Ureter (tissue), 1 donor: ENCODE measurements around a stretch of chr20.

GRCh38 chr20:49860800-49861250, 48.2 kb downstream of the SLC9A8 start:
- PRO-cap: no peak

DNA sequence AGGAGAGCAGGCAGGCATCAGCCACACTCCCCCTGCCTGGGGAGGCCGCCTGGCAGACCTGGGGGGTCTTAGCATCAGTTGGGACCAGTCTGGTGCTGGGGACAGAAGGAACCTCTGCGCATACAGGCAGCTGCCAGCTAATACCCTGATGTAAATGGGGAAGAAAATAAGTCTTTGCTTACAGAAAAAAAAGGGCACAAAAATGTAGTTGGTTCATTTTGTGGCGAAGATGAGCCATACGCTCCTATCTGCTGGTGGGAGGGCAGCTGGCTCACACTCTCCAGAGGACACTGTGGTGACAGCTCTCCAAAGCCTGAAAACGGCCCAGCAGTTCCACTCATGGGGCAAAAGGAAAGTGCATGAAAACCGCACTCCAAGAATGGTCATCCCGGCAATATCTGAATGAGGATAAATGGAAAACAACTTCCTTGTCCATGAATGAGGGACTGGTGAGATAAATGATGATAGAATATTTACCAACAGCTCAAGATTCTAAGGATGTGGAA, 21.7 kb downstream of the SPATA2 start:
- PRO-cap: no peak

DNA sequence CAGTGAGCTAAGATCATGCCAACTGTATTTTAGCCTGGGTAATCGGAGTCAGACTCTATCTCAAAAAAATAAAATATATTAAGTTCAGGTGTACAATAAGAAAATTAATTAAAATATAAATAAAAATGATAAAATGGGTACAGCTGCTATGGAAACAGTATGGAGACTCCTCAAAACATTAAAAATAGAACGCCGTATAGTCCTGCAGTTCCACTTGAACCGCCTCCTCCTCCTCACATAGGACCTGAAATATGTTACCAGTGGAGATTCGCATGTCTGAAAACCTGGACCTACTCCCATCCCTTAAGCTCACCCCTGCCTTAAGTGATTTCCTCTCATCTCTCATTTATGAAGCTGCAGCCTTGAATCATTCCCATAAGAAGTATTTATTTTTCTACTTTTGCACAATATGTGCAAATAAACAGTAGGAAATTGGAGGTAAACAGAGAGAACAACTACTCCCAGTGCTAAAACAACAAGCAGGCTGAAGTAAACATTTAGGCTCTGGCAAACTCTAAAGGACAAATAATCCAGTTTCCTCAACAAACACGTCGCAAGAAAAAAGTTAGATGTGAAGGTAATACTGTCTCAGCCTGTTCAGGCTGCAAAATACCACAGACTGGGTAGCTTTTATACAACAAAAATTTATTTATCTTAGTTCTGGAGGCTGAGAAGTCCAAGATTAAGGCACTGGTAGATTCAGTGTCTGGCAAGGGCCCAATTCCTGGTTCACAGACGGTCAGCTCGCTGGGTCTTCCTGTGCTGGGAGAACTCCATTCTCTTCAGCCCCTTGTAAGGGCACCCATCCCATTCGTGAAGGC, 15.8 kb downstream of the SPATA2 start:
- PRO-cap: no peak

- PRO-cap: no peak
Observed at GRCh38 chr20:50112079-50113028, 596 bp downstream of the UBE2V1 start.

DNA sequence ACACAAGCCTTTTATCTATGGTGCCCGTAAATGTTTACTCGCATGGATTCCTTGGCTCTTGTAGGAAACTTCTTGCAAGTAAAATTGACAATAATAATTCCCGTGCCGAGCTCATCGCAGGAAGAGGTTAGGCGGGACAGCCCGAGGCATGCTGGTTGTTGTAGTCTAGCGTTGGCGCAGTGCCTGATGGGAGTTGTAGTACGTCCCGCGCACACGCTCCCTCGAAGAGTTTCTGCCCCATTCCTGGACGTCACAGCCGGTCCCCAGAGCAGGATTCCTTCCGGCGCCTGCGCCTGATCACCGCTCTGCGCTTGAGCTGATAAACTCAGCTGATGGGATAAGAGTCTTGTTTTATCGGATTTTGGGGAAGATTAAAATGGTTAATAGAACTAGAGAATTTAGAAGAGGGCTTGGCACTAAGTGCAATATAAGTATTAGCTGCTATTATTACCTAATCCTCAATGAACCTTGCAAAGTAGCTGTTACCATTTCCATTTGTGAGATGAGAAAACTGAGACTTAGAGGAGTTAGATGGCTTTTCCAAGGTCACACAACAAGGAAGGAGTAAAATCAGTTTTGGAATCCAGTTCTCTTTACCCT, 3.0 kb upstream of the UBE2V1 start:
- PRO-cap: bidirectional peak, plus-strand start at position 271 of the sequence, minus-strand start at position 126 of the sequence

DNA sequence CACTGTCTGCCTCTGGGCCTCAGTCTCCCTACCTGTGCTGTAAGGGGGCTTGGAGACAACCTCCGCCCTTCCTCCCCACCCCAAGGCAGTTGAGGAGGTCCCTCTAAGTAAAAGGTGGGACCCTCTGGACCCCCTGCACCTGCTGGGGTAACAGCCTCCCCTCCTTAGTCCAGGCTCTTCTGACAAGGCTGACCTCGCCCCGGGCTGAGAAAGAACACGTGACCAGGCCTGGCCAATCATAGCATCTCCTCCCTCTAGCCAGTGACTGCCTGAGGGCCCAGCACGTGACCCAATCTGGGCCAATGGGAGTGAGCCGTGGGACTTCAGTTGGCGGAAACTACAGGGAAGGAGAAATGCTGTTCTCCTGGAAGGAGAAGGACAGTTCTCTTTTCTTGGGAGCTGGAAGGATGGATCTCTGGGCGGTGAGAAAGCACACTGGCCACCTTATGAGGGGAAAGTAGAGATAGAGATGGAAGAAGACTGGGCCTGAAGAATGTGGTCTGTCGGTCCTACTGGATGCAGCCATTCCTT, 17.0 kb upstream of the UBE2V1 start:
- PRO-cap: bidirectional peak, plus-strand start at position 326 of the sequence, minus-strand start at position 184 of the sequence

DNA sequence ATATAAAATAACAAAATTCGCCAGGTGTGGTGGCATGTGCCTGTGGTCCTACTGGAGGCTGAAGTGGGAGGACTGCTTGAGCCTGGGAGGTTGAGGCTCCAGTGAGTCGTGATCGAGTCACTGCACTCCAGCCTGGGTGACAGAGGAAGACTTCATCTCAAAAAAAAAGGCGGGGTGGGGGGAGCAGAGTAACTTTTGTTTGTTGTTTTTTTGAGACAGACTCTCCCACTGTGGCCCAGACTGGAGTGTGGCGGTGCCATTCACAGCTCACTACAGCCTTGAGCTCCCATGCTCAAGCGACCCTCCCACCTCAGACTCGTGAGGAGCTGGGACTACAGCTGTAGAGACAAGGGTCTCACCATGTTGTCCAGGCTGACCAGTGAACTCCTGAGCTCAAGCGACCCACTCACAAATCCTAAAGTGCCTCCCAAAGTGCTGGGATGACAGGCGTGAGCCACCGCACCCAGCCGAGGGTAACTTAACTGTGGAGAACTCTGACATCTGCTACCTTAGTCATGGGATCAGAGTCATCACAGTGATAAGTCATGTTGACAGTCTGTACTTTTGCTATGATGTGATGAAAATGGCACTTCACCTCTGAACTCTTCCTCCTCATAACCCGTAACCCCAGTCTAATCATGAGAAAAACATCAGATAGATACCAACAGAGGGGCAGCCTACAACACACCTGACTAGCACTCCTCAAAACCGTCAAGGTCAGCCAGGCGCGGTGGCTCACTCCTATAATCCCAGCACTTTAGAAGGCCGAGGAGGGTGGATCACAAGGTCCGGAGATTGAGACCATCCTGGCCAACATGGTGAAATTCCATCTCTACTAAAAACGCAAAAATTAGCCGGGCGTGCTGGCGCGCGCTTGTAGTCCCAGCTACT, 16.4 kb downstream of the PEDS1 start:
- PRO-cap: no peak

GRCh38 chr20:50245342-50246043, 54.9 kb downstream of the CEBPB start:
- PRO-cap: no peak

- PRO-cap: no peak
Observed at GRCh38 chr20:50272073-50272654, 81.5 kb downstream of the CEBPB start.

- PRO-cap: no peak
Observed at GRCh38 chr20:50273556-50274282, 83.1 kb downstream of the CEBPB start.

DNA sequence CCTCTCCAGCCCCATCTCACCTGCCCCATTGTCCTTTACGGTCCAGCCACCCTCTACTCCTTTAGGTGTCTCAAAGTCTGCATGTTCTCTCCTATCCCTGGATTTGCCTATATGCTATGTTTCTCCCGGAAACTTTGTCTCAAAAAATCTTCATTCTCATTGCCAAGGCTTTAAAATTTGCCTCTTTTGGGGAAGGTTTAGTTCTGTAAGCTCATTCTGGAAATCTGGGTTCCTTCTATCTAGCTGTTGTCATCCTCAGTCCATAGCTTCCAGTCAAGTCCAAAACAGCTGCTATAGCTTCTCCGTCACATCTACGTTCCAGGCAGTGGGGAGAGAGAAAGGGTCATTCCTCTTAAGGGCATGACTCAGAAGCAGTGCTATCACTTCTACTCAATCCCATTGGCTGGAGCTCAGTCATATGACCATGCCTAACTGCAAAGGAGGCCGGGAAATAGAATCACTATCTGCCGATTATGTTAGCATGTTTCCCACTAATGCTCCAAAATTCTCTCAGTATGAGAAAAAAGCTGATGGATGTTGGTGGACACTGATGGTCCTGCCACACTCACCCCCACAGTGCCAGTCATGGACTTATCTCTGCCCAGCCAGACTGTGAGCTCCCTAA, 141.4 kb upstream of the PTPN1 start:
- PRO-cap: no peak

DNA sequence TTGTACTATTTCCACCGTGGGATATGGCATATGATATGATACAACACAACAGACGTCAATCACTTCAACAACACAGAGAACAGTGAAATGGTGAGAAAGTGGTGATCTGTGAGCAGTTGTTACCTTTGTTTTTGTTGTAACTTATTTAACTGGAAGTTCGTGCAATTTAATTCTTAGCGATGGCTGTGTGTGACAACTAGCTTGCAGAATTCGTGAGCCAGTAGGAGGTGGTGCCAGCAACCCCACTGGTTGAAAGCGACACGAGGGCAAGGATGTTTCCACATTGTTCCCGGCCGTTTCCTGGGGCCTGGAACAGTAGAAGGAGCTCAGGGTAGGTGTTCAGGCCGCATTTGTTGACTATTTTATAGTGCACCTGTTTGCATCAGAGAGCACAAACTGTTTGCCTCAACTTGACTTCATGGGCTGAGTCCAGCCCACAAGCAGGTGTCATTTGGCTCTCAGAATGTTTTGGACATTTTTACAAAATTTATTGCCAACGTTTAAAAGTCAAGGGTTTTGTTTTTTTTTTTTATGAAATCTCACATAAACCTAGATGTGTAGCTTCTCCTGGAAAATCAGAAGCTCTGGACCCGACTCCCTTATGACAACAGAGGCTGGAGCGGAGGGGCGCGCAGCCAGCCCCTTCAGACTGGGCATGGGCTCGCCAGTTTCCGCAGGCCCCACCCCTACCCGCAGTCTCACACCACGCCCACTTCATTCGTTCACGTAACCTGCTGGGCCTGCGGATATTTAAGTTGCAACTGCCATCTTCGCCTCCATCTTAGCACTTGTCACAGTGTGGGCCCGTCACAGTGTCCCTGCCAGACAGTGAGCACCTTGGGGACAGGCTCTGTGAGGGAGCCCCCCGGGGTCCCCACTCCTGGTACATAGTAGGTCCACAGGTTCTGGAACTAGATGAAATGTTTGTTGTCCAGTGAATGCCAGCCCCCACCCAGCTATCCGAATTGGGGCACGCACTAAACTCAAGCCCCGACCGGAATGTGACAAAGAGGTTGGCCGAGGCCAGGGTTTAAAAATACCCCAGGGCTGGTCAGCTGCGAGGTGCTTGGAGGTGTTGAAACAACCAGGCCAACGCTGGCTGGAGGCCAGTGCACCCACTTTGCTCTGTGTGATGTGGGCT, 111.8 kb upstream of the PTPN1 start:
- PRO-cap: no peak

GRCh38 chr20:50399110-50400064, 110.8 kb upstream of the PTPN1 start:
- PRO-cap: no peak

DNA sequence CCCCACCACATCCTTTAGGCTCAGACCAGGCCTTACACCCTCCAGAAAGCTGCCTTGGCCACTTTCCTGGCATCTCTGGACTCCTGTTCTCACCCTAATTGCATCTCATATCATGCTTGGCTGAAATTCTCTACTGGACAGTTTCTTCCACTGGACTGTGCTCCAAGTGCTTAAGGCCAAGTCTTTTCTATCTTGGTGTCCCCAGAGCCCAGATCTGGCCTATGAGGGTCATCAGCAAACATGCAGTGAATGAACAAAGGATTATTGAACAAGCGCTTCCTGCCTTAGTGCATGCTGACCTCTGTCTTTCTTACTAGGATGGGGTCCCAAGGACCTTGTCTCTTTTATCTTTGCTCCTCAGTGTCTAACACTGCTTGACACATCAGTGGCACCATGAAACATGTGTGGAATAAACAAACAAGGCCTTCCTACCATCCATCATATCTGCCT, 104.5 kb upstream of the PTPN1 start:
- PRO-cap: no peak

DNA sequence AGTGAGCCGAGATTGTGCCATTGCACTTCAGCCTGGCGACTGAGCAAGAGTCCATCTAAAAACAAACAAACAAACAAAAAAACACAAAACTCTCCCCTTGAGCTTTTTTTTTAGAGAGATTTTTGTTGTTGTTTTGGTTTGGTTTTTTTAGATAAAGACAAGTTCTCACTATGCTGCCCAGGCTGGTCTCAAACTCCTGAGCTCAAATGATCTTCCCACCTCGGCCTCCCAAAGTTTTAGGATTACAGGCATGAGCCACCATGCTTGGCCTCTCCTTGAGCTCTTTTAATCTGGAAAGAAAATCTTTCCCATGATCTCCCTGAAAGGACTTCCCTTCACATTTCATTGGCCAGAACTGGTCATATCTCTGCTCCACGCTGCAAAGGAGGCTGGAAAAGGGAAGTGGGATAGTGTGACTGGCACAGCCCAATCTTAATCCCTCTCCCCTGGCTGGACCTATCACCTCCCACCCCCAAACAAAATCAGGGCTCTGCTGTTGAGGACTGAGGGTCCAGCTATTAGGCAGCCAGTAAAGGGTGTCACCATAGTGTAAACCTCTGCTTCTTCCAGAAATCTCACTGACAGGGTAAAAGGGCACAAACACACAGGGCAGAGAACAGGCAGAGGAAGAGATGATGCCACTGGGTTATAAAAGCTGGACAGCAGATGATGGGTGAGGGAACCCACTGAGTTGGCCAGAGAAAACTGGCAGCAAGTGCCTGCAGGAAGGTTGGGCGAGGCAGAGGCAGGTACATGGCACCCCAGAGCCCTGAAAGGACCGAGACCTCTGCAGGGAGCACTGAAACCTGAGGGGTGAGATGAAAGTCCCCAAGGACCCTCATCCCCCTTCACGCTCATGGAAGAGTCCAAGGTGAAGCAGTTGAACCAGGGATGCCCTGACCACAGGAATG, 83.2 kb upstream of the PTPN1 start:
- PRO-cap: no peak

DNA sequence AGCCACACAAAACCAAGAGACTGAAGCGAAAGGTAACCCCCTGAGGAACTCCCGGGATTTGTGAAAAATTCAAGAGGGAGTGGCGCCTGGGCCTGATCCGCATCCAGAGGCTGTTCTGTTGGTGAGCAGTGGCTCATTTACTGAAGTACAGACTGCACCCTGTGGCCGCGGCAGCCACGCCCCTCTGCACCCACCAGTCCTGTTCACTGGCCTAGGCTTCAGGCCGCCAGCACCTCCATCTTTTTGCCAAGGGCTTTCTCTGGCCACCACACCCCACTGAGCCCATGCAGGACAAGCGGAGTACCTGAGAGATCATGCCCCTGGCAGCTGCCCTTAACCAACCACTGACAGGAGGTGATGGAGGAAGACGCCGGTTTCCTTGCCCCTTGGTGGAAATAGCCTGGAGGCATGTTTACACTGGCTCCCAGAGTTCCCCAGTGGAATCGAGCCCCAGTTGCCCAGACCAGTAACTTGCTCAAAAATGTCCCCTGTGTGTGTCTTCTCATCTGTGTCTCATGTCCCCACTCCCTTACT, 79.0 kb upstream of the PTPN1 start:
- PRO-cap: no peak

- PRO-cap: no peak
Observed at GRCh38 chr20:50456170-50456568, 54.0 kb upstream of the PTPN1 start.

DNA sequence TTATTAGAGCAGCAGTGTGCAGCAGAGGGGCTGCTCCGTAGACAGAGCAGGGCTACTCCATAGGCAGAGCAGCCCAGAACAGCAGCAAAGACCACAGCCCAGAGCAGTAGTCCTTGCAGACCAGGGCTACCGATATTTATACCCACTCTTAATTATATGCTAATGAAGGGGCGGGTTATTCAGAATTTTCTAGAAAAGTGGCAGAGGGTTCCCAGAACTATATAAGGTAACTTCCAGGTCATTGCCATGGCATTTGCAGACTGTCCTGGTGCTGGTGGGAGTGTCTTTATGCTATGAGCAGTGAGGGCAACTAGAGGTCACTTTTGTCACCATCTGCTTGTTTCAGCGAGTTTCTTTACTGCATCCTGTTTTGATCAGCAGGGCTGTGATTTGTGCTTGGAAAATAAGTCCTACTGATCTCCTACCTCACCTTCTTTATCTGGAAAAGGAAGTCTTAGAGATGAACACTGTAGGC, 39.8 kb upstream of the PTPN1 start:
- PRO-cap: no peak

DNA sequence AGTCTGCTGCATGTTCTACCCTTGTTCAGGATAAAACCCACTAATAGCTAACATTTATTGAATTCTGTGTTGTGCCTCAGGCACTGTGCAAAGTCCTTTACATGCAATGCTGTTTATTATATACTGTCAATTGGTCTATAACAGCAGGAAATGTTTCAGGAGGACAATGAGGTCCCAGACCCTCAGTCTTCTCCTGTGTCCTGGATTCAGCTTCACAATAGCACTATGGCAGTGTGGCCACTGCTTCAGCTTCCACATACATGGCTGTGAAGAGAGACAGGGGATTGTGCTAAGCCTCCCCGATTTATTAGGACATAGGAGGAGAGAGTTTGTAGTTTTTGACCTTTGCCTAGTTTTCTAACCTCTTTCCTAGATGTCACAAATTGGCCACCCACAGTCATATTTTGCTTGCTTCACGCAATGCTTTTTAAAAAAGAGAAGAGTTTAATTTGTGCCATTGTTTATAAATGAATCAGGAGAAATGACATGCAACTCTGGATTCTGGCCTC, 11.2 kb downstream of the PTPN1 start:
- PRO-cap: no peak

GRCh38 chr20:50585120-50586125, 75.2 kb downstream of the PTPN1 start:
- PRO-cap: no peak